Pulmonary artery (tissue), 1 donor: ENCODE results near the genes CSNK1D and B3GNTL1.

- PRO-cap: no peak
These were observed 19.0 kb downstream of the CCDC57 start for GRCh38 chr17:82193555-82194158.

- PRO-cap: no peak
These were observed 5.8 kb downstream of the SLC16A3 start for GRCh38 chr17:82234163-82235457.

- PRO-cap: no peak
These were observed 6.8 kb downstream of the SLC16A3 start for GRCh38 chr17:82235458-82236281.

DNA sequence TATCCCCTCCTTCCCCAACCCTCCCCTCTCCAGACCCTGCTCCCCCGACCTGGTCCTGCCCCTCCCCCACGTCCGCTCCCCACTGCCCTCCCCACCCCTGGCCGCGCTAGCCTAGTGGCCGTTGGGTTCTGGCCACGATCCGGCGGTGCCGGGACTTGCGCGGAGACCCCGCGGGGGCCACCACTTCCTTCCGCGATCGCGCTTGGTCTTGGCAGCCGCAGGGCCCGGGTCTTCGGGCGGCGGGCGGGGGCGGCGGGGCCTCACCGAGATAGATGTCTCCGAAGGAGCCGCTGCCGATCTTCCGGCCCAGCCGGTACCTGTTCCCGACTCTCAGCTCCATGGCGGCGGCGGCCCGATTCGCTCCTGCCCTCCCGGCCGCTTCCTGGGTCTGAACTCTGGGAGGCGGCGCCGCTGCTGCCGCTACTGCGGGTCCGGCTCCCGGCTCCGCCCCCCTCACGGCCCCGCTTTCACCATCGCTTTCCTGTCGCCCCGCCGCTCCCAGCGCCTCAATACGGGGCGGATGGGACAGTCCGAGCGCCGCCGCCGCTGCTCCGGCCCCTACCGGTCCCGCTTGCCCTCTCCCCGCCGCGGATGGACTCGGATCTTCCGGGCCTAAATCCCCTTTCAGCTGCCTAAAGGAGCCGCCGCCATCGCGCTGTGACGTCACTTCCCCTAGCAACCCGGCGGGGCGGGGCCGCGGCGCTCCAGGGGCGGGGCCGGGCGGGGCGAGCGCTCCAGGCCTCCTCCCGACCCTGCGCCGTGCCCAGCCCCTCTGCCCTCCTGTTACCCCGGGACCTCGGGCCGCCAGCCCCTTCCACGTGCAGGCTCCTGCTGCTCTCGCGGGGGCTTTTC, at the start of gene CSNK1D:
Gene CSNK1D (minus strand): TSS at position 659 of the 852 bp plus-strand sequence.
- PRO-cap: unidirectional peak, minus-strand start at position 384 of the sequence; unidirectional peak, minus-strand start at position 659 of the sequence

DNA sequence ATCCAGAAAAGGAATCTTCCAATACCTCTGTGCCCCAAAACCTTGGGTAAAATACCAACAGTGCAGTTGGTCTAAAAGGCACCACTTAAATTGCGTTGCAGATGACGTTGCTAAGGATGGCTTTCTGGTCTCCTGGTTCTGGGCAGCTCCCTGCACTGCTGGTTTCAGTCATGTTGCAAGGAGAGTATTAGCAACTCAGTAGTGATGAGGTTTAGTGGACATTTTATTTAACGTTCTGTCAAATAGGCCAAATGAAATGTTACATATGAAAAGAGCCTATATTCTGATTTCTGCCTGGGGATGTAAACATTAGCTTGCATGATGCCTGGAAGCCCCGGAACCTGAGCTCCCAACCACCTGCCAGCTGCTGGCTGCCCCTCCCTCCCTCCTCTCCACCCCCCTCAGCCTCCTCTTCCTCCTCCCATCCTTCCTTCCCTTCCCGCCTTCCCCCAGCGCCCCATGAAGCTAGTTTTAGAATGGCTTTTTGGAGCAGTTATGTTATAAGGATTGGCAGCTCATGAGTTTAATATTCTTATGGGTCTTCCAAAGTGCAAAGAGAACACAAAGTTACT, 20.8 kb downstream of the CD7 start:
- PRO-cap: no peak

DNA sequence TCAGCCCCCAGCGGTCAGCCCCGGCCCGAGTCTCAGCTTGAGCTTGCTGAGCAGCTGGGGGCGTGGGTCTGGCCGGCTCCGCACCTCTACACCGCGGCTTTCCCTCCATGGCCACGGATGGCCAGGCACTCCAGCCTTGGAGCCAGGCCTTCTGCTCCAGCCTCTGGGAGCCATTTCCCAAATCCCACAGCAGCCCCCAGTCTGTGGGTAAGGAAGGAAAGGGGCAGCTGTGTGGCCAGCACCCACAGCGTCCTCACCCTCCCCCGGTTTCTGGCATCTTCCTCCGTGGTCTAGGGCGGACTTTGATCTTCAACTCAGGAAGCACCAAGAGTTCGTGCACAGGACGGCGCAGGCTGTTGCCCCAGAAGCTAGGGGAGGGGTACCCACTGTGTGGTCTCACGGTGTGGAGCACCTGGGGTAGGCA, 14.2 kb downstream of the CD7 start:
- PRO-cap: no peak

GRCh38 chr17:82334647-82335785, 1.4 kb upstream of the SECTM1 start:
- PRO-cap: no peak

- PRO-cap: no peak
These were observed 3.0 kb upstream of the TEX19 start for GRCh38 chr17:82355989-82356554.

- PRO-cap: no peak
These were observed 8.5 kb downstream of the CYBC1 start for GRCh38 chr17:82441894-82442694.

GRCh38 chr17:82528674-82529311, 9.3 kb downstream of the FOXK2 start:
- PRO-cap: no peak

GRCh38 chr17:82536832-82537437, 17.4 kb downstream of the FOXK2 start:
- PRO-cap: no peak

- PRO-cap: no peak
These were observed 46.9 kb downstream of the WDR45B start for GRCh38 chr17:82601112-82601951.

DNA sequence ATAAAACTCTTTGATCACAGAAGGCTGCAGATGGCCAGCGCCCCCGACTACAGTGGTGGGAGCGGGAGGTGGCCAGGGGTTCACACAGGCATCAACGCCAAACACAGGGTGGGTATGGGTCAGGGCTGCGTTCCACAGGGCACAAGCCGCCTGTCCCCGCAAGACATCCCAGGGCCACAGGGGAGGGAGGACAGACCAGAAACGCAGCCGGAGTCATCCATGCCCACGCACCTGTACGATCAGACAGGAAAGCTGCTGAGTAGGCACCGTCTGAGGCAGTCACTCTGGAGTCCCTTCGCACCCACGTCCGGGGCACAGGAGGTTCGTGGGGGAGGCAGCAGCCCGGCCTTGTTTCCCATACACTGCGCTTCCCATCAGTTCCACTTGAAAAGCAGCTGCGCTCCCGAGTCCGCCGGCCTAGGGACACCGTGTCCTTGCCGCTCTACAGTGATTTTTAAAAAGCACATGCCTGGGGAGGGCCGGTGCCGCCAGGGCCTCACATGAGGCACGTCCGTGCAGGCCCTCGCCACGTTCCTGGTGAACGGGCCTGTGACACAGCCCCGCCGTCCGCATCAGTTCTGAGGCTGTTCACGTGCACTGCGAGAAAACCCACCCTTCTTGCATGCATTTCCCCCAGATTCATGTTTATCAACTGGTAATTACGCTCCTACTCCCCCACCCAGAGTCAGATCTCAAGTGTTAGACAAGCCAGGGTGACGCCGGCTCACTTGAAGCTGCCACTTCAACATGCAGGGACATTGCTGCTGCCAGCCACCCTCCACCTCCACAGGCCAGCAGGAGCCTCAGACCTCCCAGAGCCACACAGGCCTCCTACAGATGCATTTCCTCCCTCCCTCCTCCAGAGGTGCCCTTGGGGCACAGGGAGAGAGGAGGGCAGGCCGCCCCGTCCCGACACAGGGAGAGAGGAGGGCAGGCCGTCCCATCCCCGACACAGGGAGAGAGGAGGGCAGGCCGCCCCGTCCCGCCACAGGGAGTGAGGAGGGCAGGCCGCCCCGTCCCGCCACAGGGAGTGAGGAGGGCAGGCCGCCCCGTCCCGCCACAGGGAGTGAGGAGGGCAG, 34.7 kb downstream of the WDR45B start:
- PRO-cap: no peak

DNA sequence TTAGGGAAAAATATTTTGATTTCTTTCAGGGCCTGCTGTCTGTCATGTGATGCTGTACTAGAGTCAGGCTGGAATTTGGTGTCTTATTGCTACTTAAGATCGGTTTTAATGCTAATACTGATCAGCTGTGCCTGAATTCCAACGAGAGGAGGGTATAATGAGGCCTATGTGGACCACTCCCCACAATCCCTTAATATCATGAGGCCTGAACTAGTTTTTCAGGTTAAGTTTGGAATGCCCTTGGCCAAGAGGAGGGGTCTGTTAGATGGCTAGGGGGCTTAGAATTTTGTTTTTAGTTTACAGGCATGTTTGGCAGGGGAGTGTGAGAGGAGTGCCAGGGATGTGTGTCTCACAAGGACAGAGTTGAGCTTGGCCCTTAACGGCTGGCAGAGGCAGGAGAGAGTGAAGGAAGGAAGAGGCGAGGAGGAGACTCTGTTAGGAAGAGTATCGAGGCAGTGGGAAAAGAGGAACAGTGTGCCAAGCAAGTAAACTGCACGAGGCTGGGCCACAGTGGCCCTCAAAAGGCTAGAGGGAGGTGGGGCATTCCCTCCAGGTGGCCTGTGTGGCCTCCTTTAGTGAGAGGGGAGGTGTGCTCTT, 3.7 kb downstream of the TBCD start:
- PRO-cap: no peak

DNA sequence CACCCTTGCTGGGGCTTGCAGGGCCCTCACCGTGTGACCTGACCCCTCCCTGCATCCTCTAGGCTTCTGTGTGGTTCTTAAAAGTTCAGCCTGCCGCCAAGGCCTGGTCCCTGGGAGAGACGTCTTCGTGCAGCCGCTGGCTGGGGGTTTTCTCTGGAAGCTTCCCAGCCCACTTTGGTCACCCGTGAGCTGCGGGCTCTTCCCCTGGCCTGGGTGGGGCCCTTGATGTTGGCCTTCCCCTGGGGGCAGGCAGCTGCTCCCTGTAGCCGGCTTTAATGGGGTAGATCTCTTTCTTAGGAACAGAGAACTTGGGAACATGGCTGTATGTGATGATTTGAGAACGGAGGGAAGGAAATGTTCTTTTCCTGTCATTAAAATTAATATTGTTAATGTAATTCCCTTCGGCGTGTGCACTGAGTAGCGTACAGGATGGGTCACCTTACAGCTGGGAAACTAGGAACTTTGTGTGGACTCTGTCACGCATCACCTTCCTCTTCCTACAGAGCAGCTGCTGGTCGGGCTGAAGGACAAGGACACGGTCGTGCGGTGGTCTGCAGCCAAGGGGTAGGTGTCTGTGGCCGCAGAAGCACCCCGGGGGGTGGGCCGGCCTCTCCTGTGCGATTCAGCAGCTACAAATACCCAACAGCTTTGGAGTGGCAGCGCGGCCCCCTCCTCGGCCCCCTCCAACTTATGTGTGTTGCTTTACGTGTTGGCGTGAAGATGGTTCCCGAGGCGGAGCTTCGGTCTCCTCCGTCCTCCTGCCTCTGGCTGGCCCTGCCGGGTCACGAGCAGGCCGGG, 32.5 kb downstream of the ZNF750 start:
- PRO-cap: no peak

DNA sequence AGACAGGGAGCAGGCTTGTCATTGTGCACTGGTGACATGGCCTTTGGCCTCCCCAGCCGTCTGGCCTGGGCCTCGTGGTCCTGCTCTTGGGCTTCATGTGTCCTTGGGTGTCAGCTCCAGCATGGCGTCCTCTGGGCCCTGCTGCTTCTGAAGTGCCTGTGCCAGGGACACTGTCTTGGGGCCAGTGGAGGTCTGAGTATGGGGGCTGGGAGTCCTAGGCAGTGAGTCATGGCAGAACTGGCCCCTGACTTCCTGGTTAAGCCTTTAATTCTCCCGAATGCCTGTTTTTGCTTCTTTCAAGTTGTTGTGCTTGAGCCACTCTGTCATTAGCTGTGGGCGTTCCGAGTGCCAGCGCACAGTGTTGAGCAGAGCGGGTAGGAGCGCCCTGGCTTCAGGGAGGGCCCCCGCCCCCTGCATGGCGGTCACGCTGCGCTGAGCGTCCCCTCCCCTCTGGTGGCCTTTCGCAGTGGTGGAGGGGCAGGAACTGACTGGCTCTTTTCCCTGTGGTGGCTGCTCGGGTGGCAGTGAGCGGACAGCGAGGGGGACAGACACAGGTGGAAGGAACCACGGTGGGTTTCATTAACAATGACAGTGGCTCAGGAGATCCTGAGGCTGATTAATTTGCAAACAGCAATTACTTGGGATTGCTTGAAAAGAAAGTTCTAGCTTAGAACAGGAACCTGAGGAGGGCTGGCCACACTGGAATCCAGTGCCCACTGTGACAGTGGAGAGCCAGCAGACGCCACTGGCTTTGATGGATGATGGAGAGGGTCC, 20.2 kb upstream of the ZNF750 start:
- PRO-cap: no peak

DNA sequence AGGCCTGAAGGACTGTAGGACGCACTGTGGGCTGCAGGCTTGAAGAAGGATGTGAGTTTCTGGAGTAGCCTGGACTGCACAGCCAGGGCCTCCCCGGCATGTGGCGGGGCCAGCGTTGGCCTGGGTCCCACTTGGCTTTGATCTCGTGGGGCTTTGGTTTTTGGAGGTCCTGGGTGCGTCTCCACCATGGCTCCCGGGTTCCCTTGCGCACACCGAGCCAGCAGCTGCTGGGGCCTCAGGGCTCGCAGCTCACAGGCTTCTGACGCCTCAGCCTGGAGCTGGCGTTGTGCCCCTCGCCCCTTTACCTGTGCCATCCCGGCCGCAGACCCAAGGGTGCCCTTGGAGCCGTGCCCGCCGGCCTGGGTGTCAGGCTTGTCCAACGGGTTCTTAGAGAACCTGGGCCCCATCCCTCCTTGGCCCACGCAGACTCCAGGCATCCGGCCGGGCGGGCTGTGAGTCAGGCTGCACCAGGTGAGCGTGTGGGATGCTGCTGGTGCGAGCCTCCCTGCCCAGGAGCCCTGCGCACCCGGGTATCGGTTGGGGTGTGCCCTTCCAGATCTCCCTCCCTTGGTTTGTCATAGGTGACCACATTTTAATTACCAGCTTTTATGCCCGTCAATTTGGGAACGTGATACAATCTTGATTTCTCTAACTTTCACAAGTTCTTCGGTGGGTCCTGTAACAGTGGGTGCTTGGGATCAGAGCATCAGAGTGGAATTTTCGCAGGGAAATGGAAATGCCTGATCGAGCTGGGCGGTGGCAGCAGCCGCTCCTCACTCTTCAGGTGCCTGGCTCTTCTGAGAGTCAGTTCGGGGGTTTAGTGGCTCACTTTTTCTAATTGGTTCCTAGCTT, 34.6 kb upstream of the ZNF750 start:
- PRO-cap: no peak

DNA sequence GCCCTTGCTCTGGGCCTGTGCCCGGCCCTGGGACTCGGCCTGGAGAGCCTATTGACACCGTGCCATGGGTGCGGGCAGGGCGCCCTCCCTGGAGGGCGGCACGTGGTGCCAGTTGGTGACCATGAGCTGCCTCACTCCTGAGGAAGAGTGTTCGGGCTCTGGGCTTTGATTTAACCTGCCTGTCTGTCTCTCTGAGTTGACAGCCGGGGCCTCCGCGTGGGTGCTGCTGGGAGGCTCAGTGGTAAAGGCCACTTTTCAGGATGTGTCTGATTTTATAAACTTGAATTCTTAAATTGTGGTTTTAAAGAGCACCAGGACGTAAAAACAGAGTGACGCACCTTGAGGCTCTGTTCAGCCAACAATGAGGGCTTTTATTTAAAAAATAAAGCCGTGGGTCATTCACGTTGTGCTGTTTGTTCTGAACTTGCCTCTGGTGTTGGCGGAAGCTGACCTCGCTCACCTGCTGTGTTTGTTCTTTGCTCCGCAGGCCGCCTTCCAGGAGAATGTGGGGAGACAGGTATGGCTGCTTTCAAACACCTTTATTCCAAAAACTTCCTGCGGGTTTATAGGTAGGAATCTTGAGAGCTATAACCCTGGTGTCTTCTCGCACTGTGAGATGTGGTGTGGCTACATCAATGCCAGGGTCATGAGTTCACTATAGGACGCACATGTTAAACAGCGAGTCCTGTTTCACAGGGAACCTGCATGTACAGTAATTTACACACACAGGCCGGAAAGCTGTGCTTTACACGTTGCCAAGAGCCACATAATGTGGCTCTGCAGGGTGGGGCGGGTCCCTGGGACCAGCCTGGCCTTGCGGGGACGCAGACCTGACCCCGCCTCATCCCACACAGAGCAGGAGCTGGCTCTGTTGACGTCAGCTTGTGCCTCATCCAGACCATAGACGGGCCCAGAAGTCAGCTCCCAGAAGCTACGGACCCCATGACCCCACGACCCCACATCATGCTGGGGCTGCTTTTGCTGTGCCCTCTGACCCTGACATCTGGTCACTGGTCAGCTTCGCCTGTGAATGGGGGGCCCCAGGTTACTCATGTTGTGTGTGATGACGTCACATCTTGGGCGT, 49.7 kb upstream of the ZNF750 start:
- PRO-cap: no peak

- PRO-cap: bidirectional peak, plus-strand start at chr17:83052093, minus-strand start at chr17:83051734
These were observed at the start of gene B3GNTL1 for GRCh38 chr17:83050765-83051851. Gene B3GNTL1 (minus strand): TSS chr17:83051770.

DNA sequence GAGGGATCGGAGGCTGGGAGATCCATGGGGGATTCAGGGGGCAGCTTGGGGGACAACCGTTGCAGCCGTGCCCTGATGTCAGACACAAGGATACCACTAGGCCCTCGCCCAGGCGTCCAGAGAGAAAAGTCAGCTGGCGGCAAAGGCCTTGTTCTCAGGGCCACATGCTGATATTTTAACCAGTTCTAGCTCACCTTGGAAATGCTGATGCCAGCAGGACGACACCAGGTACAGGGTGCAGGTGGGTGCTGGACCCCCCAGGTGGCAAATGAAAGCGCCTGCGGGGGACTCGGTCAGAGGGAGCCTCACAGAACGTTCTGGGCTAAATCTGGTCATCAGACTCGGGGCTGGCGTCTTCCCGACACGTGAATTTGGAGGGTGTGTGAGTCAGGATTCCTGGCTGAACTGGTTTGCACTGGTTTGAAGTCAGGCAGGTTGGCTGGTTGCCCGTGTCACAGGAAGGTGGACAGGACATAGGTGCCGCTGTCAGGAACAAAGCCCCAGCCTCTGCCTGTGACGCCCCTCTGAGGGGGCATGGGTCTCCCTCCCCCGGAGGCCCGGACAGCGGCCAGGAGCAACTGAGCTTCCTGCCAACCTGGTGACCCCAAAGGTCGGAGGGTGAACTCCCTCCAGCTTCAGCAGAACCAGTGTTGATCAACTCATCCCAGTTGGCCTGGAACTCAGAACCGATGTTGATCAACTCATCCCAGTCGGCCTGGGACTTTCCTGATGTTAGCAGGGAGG, 13.1 kb upstream of the B3GNTL1 start:
- PRO-cap: no peak